GM06990 (cell line): ENCODE measurements around a stretch of chr4.

- RRBS = no CpG with 5 or more reads among the region's 16 CpGs
These were observed 1.8 kb downstream of the SLC25A4 start for GRCh38 chr4:185144867-185145317.

GRCh38 chr4:185148625-185148877, 5.5 kb downstream of the SLC25A4 start:
- RRBS = no CpG with 5 or more reads among the region's 2 CpGs

- RRBS = 15% methylated on average over 3 of the region's 11 CpGs
These were observed 1.4 kb downstream of the CFAP97 start for GRCh38 chr4:185202295-185202849.

DNA sequence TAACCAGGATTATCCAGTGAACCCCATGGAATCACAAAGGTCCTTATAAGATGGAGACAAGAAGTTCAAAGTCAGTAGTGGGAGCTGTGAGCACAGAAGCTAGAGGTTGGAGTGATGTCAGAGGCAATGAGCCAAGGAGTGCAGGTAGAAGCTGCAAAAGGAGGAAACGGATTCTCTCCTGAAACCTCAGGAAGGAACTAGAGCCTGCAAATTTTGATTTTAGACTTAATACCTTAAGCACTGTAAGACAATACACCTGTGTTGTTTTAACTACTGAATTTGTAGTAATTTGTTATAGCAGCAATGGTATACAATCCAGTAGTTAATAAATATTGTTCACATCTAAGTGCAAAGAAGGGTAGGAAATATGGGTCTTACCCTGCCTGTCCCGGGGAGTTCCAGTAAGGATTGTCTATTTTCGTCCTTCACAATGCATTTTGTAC, 890 bp upstream of the CFAP97 start:
- RRBS = no CpG with 5 or more reads among the region's 3 CpGs

DNA sequence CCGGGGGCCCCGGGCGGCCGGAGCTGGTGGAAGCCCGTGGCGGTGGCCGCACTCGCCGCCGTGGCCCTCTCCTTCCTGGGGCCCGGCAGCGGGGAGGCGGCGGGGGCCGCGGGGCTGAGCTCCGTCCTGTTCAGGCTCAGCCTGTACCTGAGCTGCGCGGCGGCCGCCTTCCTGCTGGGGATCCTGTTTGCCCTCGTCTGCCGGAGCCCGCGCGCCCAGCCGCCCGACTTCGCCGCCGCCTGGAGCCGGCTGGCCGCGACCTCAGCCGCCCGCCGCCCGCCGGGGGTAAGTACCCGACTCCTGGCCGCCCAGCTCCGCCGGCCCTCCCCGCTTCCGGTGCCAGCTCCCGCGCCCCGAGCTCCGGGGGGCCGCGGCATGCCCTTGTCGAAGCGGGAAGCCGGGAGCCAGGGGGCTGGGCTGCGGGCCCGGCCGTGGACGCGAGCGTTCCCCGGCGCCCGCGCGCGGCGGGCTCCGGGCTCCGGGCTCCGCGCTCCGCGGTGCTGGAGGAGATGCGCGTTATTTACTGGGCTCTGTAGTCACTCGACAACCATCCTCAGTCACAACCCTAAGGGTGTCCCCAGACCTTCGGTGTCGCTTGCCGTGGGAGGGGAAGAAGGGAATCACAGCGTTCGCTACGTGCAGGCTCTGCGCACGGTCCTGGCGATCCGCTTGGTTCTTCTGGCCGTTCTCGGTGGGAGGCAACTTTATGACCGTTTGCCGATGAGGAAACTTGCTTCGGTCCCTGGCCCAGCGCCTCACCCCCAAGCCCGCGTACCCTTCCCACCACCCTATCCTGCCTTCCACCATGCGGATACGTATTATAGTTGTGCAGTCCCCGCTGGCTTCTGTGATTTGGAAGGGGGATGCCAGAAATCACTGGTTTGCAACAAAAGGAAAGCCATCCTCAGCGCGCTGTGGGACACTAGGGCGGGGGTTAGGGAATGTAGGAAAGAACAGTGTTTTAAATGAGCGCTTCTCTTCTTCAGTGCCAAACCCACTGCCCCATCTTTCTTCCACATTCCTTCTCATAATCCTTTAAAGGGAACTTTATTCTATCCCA, 903 bp downstream of the SNX25 start:
- RRBS = 5% methylated on average over 8 of the region's 101 CpGs

- RRBS = no CpG with 5 or more reads among the region's 6 CpGs
These were observed 50.7 kb downstream of the LRP2BP start for GRCh38 chr4:185344881-185345554.

- RRBS = no CpG with 5 or more reads among the region's 6 CpGs
These were observed 15.2 kb downstream of the PDLIM3 start for GRCh38 chr4:185519981-185520627.

- RRBS = no CpG with 5 or more reads among the region's 6 CpGs
These were observed 4.4 kb upstream of the PDLIM3 start for GRCh38 chr4:185539685-185540074.

GRCh38 chr4:185619117-185619371, 83.7 kb upstream of the PDLIM3 start:
- RRBS = no CpG with 5 or more reads among the region's 2 CpGs

GRCh38 chr4:185673710-185674670, 138.0 kb downstream of the SORBS2 start:
- RRBS = no CpG with 5 or more reads among the region's 4 CpGs

GRCh38 chr4:185675119-185675973, 136.6 kb downstream of the SORBS2 start:
- RRBS = no CpG with 5 or more reads among the region's 15 CpGs

DNA sequence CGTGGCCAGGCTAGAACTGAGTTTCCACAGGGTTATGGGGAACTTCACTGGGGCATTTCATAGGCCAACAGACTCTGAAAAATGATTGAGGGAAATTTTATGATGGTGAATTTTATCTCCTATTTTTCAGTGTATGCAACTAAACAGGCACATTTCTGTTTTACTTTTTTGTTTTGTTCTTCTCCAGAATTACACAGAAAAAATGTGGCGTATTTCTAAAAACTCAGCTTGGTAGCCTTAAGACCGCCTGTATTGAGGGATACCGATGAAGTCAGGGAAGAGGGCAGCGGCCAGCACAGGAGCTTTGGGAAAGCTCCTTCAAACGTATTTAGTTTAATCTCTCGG, 118.9 kb downstream of the SORBS2 start:
- RRBS = no CpG with 5 or more reads among the region's 7 CpGs

DNA sequence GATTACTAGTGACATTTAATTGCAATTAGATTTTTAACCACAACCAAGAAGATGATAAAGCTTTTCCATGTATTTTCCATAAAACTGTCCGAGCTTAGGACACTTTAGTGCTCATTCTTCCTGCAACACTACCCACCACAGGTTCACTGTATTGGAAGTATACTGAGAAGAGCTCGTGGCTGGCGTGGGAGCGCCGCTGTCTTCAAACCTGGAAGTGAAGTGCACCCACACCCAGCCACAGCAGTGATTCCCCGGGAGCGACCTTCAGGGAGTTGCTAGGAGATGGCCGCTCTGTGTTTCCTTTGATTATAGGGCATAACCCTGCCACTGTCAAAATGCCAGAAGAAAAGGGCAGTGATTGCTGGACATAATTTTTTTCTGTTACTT, 95.0 kb downstream of the SORBS2 start:
- RRBS = no CpG with 5 or more reads among the region's 8 CpGs

DNA sequence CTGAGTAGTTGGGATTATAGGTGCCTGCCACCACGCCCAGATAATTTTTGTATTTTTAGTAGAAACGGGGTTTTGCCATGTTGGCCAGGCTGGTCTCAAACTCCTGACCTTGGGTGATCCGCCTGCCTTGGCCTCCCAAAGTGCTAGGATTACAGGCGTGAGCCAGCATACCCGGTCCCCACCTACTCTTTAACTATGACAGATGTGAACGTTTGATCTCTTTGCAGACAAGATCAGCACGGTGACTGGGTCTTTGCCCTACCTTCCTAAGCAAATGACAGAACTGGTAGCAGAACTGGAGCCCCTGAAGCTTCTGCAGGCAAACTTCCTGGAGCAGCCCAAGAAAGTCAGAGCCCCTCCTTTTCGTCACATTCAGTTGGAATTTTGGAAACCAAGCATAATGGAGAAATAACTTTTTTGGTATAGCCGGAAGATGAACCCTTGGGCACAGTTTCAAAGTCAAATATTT, 90.8 kb downstream of the SORBS2 start:
- RRBS = no CpG with 5 or more reads among the region's 9 CpGs

DNA sequence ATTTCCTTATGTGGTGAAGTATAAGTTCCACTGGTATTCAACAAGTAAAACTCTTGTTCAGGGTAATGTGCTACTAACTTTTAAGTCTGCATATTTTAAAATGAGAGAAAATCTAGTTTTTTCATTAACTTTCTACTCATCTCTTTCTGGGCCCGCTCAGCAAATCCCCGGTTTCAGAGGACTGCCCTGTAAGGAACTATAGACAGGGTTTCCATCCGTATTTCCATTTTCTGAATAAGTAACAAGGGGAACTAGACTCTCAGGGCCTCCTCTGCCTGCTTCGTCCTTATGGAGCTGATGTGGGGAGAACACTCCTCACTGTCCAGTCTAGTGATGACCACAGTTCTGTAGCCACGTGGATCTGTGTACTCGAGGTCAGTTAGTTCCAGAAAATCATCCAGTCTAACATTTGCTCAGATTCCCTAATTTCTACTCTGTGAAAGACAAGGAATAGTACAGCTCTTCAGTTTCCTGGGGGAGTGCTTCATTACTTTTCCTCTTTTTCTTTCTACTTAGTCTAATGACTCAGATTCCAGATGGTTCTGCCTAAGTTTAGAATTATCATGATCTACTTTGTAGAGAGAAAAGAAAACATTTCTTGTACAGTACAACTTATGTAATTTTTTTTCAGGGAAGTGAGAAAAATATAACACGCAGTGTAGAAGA, 82.7 kb downstream of the SORBS2 start:
- RRBS = no CpG with 5 or more reads among the region's 7 CpGs

DNA sequence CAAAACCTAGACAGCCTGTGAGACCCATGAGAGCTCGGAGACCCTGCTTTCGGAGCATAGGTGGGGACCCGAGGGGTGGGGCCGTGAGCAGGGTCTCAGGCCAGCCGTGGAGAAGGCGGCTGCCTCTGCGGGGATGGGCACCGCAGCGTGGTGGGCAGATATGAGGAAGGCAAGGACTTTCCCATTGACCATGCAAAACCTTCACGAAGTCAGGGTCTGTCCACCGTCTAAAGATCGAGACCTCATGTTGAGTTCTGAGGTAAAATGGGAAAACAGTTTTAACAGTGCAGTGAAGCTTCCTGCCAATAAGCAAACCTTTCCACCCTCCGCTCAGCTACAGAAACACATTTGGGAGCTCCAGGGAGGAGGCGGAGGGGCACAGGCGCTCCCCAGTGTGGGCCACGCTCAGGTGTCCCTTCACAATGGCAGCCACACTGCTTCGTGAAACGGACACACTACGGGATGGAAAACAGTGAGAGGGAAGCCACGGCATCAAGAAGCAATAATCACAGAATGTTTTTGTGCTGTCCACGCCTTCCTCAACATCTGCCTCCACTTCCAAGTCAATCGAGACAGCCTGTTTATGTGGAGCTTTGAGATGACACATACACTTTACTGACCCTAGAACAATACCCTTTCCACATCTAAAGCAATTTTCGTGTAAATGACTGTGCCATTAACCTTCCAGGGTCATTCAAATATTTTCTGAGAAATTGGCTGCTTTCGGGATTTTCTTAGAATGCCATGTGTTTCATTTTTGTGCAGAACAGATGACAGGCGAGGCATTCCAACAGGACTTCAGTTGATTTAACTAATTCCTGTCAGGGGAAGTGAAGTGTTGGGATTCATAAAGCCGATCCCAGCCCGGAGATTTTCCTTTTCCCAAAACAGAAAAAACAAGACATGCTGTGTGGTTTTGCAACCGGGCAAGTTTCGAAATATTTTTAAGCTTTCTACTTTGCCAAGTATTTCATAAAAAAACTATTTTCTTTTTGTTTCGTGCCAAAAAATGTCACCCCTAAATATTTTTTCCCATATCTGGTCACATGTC, 74.1 kb downstream of the SORBS2 start:
- RRBS = no CpG with 5 or more reads among the region's 30 CpGs

GRCh38 chr4:185773952-185774339, 38.0 kb downstream of the SORBS2 start:
- RRBS = no CpG with 5 or more reads among the region's 5 CpGs

- RRBS = no CpG with 5 or more reads among the region's 7 CpGs
These were observed 36.5 kb downstream of the SORBS2 start for GRCh38 chr4:185775181-185776269.

DNA sequence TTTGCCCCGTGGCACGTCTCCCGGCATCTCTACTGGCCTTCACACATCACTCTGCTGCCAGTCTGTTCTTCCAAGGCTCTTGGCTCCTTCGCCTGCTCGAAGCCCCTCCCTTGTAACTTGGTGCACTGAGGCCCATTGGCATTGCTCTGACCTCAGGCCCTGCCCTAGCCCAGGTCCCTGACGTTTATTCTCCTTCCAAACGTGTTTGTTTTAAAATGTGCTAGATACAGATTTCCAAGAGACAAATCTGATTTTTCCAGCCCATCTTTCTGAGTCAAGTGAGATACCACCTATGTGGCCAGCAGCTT, 2.7 kb upstream of the SORBS2 start:
- RRBS = 88% methylated on average over 3 of the region's 7 CpGs

DNA sequence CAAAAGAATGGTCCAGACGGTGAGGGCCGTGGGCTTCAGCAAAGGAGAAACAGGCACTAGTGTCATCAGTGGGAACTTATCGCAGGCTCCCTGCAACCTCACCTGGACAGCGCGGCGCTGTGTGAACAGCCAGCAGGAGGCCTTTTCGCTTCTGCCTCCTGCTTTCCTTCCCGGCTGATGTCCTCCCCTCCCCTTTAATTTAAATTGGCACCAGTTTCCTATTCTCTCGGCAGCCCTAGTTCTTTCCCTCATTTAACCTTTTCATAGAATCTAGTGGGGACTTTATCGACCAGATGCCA, 8.1 kb upstream of the SORBS2 start:
- RRBS = no CpG with 5 or more reads among the region's 10 CpGs